Parotid gland (tissue), 1 donor: ENCODE measurements around a stretch of chr6.

DNA sequence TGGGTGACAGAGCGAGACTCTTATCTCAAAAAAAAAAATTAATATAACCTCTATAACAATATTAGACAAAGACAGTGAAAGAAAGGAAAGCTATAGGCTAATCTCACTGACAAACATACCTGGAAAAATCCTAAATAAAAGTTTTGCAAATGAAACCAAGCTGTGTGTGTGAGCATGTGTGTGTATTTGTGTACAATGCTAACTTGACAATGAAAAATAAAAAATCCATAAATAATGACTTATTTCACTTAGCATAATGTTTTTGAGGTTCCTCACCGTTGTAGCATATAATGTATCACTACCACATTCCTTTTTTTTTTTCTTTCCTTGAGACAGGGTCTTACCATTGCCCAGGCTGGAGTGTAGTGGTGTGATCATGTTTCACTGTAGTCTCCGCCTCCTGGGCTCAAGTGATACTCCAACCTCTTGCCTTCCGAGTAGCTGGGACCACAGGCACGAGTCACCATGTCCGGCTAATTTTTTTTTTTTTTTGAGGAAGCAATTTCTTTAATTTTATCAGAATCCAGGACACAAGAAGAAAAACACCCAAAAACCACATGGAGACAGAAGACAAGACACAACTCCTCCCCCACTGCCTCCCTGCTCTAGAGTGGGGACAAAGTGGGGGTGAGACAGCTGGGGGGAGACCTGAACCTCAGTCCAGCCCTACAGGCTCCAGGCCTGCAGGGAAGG lies 27.2 kb upstream of the KIFC1 start:
- PRO-cap = no peak

- PRO-cap = no peak
Measured at GRCh38 chr6:33411413-33411557, 471 bp downstream of the PHF1 start.

DNA sequence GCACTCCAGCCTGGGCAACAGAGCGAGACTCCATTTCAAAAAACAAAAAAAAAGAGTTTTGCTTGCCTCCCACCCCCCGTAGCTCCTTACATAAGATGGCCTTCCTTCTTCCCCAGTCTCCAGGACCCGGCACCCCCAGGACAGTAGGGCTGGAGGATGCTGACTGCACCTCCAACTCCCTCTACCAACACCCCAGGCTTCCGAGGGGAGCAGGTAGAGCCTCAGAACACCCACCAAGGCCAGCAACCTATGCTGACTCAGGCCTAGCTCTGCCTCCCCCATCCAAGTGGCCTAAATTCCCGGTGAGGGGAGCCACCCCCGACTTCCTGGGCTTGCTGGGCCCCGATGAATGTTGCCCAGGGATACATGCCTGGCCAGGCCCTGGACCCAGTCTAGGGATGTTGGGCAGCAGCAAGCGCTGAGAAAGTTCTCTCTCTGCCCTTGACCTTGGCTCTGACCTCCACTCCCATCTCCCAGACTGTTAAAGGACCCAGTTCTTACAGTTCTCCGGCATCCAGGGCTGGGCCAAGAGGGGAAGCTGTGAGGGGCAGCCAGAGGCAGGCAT lies 685 bp downstream of the BAK1 start:
- PRO-cap = no peak

GRCh38 chr6:33585394-33586123 lies 5.5 kb upstream of the BAK1 start:
- PRO-cap = no peak

GRCh38 chr6:33589463-33589900 lies 9.4 kb upstream of the BAK1 start:
- PRO-cap = no peak

GRCh38 chr6:33613551-33614304 lies 7.4 kb upstream of the ITPR3 start:
- PRO-cap = no peak

- PRO-cap = no peak
Measured at GRCh38 chr6:33690680-33690975, 20.9 kb downstream of the UQCC2 start.

DNA sequence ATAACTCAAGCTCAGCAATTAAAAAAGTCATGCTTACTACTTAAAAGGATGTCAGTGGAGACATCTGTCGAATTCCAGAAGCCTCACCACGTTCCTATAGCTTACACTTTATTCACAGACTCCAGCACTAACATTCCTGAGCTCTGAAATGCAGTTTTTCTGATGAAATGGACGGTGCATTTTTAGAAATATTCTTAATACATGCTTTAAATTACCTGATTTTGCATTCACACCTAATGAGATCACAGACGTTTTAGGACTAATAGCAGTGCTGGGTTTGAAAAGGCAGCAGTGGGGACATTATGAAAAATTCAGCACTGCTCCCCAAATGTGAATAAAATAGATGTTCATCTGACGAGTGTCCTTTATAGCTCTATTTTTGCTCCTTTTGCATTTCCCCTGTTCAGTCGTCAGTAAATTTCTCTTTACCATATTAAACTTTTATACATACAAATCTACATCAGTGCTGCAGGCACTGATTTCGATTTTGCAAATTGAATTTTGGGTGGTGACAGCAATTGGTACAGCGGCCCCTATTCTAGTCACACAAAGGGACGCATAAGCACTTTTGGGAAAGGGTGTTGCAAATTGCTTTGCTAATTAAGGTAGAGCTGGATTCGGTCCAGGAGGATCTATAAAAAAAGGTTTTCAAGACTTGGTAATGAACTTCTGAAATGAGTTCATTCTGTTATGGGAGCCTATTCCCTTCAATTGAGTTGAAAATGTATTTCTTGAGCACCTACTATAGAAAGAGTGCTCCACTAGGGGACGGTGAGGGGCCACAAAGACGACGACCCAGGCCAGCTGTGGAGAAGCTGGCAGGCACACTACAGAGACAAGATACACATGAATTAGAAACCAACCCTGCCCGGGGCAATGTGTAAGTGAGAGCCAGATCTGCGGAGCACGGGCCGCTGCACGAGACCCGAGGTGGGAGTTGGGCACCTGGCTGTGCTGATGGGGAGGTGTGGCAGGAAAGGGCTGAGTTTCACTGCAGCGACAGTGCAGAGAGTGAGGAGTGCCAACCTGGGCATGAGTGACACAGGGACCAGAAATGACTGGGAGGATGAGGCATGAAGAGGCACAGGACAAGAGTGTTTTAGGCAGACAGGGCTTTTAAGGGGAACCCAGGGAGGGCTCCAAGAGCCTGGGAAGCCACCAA lies 5.5 kb downstream of the UQCC2 start:
- PRO-cap = no peak

DNA sequence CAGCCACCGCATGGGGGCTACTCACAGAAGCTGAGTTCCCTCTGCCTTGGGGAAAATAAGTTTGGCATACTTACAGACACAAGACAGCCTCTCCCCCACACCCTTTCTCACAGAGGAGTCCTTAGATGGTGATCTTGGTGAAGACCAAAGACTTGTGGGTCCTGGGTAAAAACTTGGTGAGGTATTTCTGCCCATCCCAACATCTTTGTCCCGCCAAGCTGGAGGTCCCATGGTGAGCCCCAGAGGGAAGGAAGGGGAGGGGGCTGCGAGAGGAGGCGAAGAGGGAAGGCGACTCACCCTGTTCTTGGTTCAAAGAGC lies 146.0 kb downstream of the GRM4 start:
- PRO-cap = no peak

- PRO-cap = no peak
Measured at GRCh38 chr6:34151298-34151857, 5.5 kb upstream of the GRM4 start.

DNA sequence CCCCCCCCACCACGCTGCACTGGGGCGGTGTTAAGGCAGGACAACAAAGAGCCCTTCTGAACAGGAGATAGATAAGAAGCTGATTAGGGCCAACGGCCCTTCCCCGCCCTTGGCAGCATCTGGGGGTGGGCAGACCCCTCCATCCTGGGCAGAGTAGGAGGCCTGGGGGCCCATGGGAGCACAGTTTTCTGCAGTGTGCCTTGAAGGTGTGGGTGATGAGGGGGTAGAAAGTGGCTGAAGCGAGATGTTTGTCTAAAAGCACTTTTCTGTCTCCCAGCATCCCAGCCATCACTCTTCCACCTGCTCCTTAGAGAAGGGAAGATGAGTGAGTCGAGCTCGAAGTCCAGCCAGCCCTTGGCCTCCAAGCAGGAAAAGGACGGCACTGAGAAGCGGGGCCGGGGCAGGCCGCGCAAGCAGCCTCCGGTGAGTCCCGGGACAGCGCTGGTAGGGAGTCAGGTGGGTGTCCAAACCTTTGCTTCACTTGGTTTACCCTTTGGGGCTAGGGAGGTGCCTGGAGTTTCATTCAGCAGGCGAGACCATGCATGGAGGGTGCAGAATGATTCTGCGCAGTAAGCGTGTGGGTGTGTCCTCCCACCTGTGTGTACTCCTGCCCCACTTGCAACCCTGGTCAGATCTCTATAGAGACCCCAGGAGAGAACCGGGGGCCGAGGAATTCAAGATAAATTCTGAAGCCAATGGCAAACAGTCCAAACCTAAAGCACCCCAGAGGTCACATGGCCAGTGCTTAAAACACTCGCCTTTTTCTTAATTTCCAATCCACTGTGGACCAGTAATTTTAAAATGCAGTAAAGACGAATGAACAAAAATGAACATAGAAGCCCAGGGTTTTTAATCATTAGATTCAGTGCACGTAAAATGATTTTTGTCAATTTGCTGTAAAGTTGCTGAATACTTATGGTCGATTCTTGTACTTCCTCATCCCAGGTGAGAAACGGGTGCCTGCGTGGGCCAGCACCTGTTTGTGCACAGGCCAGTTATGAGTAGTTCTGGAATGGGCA lies 4.1 kb downstream of the HMGA1 start:
- PRO-cap = no peak

- PRO-cap = no peak
Measured at GRCh38 chr6:34246259-34247143, 2.3 kb downstream of the SMIM29 start.

GRCh38 chr6:34273263-34273859 lies 24.6 kb upstream of the SMIM29 start:
- PRO-cap = no peak

GRCh38 chr6:34315446-34316451 lies 66.9 kb upstream of the SMIM29 start:
- PRO-cap = no peak

- PRO-cap = no peak
Measured at GRCh38 chr6:34457920-34458627, 7.8 kb upstream of the PACSIN1 start.

- PRO-cap = no peak
Measured at GRCh38 chr6:34595663-34596446, 39.7 kb upstream of the SPDEF start.

- PRO-cap = no peak
Measured at GRCh38 chr6:34646525-34647186, 49.9 kb downstream of the ILRUN start.

- PRO-cap = no peak
Measured at GRCh38 chr6:34969791-34970329, 80.8 kb downstream of the ANKS1A start.

DNA sequence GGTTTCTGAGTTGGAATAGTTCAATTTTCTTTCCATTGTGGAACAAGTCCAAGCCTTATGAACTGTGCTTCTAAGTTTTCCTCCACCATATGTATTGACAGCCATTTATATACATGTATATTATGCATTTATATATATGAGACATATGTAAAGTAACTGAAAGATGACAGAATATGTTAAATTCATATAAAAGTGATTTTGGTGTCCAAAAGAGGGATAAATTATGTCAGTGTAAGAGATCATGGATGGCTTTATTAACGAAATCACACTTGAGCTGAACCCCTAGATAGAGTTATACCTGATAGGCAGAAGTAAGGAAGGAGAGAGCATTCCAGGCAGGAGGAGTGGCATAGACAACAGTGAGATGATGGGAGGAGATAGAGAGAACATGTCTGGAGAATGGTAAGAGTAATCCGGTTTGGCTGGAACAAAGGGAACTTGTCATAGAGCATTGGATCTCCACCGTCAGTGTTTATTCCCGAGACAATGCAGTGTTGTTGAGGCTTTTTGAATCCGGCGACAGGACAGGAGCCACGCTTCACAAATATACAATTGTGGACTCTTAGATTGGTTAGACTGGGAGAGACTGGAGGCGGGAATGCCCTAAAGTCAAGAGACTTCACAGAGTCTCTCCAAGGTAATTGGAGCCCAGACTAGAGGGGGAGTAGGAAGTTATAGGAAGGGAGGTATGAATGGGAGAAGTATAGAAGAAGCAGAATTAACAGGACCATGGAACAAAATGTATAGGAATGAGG lies 119.7 kb downstream of the ANKS1A start:
- PRO-cap = no peak

DNA sequence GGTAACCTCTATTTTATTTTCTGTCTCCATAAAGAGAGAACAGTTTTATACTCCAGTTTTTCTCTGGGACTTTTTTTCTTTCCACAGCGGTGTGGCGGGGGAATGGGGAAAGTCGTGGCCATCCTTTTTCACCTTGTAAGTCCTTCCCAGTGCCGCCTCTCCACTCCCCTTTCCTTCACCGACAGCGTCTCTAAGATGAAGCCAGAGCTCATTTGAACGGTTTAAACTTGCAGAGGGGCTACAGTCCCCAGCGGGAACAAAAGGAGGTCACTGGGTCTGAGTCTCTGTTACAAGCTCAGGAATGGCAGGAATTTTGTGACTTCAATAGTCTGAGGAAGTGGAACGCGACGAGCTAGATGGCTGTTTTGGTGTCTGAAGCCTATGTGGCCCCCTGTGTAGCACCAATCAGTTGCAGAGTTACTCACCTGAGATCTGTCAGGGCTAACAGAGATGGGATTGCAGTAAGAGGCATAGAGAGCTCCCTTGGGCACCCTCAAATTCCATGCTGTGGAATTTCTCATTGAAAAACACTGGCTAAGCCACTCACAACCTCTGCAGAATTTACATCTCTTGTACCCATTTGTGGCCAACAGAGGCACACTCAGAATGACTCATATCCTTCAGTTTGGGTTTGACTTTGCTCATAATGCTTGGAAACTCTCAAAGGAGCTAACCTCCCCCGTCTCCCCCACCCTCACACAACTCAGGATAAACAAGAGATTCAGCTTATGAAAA lies 7.0 kb upstream of the TCP11 start:
- PRO-cap = no peak